WTC11 (cell line): ENCODE results near the genes BICDL2 and C16orf90.

- PRO-cap: no peak
Measured at GRCh38 chr16:3014291-3014986, 1.7 kb downstream of the CLDN9 start.

GRCh38 chr16:3036390-3037360 lies at the start of gene BICDL2:
TSS of gene BICDL2 (minus strand) at chr16:3036944.
- PRO-cap: unidirectional peak, plus-strand start at chr16:3036718; bidirectional peak, plus-strand start at chr16:3037114, minus-strand start at chr16:3036933

DNA sequence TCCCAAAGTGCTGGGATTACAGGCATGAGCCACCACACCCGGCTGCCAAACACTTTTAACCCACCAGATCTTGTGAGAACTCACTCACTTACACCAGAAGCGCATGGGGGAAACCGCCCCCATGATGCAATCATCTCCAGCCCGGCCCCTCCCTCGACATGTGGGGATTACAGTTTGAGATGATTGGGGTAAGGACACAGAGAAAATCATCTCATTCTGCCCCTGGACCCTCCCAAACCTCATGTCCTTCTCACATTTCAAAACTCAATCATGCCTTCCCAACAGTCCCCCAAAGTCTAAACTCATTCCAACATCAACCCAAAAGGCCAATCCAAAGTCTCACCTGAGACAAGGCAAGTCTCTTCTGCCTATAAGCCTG lies 4.6 kb downstream of the IL32 start:
- PRO-cap: no peak

- PRO-cap: no peak
Measured at GRCh38 chr16:3086806-3087796, 12.0 kb downstream of the ZSCAN10 start.

DNA sequence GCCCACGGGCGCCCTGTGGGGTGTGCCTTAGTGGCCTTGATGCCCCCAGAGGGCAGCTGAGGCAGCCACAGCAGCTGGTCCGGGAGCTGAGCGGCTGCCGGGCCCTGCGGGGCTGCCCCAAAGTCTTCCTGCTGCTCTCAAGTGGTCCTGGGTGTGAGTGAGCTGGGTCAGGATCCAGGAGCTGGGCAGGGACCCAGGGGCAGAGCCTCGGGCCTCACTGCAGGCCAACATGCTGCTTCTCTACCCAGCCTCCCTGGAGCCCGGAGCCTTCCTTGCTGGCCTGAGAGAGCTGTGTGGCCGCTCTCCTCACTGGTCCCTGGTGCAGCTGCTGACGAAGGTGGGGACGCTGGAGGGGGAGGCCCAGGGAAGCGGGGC lies 9.7 kb downstream of the ZNF213 start:
- PRO-cap: no peak

DNA sequence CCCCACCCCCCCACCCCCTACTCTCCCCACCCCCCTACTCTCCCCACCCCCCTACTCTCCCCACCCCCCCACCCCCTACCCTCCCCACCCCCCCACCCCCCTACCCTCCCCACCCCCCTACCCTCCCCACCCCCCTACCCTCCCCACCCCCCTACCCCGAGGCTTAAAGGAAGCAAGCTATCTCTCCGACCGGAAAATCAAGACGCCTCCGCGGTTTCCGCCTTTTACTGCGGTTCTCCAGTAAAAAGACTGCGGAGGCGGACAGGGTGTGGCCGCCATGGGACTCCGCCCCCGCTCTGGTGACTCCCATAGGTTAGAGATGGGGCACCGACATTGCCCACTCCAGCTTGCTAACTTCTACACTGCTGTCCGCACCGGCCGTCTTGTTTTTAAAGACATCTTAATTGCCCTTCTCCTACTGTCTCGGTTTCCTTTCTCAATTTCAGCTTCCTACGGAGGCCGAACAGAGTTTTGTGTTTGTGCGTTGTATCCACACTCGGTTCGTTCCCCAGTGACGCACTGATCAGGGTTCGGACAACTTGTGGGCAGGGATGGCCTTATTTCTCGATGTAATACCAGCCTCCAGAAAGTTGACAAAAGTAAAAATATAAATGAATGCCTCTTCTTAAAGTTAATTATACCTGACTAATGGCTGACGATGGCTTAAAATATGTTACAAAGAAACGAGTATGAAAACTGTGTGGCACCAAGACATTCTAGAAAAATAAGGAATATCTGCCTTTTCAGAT lies 994 bp upstream of the ZNF200 start:
- PRO-cap: no peak

- PRO-cap: no peak
Measured at GRCh38 chr16:3259050-3259440, 2.6 kb upstream of the MEFV start.

DNA sequence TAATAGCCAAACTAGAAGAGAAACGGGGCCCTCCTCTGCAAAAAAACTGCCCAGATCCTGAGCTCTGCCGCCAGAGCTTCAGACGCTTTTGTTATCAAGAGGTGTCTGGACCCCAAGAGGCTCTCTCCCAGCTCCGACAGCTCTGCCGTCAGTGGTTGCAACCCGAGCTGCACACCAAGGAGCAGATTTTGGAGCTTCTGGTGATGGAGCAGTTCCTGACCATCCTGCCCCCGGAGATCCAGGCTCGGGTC lies 982 bp downstream of the ZNF174 start:
- PRO-cap: no peak

DNA sequence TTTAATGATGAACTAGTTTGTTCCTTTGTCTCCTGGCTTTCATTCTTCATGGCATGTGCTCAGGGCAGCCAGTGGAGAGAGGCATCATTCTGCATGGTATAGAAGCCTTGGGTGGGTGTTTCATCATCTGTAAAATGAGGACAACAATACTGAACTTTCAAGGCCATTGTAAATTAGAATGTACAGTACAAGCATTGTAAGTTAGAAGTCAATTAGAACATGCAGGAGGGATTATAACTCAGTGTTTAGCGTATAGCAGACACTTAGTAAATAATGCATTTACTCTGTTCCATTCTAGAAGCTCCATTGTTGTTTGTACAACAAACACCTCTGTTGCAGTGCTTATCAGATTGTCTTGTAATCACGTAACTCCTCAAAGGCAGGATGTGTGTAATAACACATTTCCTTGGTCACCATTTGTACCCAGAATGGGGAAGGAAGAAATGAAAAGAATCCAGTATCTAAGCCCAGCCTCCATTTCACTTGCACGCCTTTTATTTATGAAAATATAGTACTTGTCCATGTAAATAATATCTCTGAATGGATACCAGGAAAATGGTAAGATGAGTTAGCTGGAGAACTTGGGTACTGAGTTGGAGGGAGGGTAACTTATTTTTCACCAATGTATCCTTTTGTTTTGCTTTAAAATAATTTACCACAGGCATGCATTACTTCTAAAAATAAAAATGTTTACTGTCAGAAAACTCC lies 7.4 kb downstream of the NAA60 start:
- PRO-cap: no peak

- PRO-cap: bidirectional peak, plus-strand start at chr16:3457646, minus-strand start at chr16:3457668; bidirectional peak, plus-strand start at chr16:3457872, minus-strand start at chr16:3457936
Measured at GRCh38 chr16:3457353-3458466, 14.2 kb downstream of the NAA60 start.

- PRO-cap: no peak
Measured at GRCh38 chr16:3495204-3495758, at the start of gene C16orf90. TSS of gene C16orf90 (minus strand) at chr16:3495489.

DNA sequence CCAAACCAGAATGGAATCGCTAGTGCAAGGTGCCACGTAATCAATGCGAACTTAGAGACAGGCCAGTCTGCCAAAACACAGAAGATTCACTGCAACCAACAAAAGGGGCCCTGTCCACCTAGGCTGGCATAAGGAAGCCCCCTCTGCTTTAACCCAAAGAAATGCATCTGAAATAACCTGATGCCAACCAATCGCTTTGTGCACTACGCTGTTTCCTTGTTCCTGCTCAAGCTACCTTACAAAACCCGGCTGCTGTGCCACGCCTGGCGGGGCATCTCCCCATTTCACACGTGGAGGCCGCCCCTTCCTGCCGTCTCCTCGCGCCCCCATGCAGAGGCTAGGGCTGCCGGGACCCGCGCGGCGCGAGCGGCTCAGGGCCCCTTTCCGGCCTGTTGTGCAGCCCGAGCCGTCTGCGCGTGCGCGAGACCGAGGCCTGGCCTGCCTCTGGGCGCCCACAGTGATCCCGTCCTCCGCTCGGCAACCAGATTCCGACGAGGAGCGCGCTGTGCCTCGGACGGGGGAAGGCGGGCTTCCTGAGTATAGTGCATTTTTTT lies 907 bp upstream of the CLUAP1 start:
- PRO-cap: no peak

DNA sequence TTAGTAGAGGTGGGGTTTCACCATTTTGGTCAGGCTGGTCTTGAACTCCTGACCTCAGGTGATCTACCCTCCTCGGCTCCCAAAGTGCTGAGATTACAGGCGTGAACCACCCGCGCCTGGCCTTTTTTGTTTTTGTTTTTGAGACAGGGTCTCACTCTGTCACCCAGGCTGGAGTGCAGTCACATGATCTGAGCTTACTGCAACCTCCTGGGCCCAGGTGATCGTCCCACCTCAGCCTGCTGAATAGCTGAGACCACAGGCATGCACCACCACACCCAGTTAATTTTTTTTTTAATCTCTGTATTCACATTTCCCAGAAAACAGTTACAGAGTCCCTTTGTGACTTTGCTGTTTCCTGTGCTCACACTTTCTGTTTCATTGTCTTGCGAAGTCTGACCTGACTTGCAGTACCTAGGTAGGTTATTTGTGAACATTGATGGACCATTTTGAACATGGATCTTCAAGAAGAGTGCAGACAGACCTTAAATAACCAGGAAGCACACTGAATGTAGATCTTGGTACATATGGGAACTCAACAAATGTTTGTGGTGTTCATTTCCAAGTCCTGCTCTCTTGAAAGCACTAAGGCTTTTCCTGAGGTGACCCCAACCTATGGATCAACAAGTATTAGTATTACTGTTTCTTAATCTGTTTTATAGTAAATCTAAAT lies 2.8 kb downstream of the CLUAP1 start:
- PRO-cap: no peak

DNA sequence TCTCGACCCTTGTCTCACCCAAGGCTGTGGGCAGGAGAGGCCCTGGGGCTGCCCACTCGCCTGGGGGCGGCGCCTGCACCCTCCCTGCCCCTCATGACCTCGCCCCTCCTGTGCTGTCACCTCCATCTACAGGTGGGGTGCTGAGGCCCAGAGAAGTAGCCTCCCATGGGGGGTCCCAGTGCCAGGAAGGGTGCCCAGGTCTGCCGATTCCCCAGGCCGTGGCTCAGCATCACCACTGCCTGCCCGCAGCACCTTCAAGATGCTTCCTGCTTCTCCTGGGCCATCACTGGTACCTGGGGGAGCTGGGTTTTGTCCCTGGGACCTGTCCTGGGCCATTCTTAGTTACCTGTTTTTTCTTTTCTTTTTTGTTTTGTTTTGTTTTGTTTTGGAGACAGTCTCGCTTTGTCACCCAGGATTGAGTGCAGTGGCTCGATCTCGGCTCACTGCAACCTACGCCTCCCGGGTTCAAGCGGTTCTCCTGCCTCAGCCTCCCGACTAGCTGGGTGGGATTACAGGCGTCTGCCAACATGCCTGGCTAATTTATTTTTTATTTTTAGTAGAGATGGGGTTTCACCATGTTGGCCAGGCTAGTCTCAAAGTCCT lies 807 bp downstream of the NLRC3 start:
- PRO-cap: no peak

DNA sequence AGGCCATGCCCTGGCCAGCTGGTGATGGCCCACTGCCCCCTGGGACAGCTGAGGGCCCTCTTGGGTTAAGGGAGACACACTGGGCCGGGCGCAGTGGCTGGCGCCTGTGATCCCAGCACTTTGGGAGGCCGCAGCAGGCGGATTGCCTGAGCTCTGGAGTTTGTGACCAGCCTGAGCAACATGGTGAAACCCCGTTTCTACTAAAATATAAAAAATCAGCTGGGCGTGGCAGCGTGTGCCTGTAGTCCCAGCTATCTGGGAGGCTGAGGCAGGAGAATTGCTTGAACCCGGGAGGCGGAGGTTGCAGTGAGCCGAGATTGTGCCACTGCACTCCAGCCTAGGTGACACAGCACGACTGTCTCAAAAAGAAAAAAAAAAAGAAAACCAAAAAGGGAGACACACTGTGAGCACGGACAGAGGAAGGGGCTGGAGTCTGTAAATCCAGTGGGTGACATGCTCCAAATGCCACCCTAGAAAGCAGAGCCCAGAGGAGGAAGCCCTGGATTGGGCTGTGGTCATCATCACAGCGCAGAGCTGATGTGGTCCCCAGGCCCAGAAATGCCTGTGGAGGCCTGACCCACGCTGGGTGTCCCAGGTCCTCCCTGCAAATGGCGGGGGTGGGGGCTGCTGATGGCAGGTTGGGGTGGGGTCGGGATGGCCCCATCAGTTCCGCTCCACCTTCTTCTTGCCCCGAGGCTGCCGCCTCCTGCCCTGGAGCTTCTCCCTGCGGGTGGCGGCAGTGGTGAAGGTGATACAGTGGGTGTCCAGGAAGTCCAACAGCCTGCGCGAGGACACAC lies 4.7 kb upstream of the NLRC3 start:
- PRO-cap: no peak

DNA sequence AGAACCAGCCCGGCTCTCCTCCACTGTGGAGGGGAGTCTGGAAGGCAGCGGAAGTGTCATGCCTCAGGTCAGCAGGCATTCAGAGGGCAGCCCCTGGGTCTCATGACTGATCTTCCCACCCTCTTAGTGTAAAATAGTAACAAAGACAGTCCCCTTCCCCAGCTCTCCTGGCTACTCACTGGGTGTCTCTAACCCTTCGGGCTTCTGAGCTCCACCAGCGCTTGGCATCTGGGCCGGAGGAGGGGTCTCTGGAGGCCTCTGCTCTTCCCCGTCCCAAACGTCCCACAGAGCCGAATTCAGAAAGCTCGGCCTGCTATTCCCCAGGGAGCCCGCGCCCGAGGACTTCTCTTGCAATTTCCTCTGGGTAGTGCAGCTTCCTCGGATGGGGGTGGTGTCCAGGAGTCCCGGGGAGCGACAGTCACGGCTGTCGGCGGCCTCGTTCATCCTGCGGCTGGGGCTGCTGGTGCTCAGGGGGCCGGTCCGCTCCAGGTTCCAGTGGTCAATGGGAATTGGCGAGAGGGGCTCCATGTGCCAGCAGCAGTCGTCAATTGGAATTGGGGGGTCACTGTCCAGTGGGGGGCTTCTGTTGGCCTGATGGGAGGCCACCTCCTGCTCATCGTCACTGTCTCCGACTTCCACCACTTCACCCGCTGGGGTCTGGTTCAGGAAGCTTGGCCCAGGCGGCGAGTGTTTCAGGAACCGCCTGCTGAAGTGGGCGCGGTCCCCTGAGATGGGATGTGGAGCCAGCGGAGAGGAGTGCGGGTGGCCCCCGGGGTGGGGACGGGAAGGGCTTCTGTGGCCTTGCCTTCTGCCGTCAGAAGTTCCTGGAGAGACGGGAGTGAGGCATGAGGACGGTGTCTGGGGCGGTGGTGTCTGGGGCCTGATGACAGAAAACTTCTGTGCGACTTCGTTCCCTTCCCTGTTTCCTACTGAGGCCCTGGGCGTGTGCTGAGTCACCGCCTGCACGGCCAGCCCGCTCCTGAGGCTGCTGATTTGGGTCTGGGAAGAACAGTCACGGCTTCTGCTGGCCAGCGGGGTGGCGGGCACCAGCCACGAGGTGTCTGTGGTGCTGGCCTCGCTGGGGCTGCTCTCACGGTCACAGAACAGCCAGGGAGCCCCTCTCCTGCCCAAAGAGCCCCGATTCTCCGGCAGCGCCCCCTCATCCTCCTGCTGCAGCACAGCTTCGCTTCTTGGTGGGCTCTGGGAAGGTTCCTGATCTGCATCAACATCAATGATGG lies 12.0 kb upstream of the NLRC3 start:
- PRO-cap: no peak

GRCh38 chr16:3656492-3656677 lies 1.9 kb downstream of the DNASE1 start:
- PRO-cap: no peak

DNA sequence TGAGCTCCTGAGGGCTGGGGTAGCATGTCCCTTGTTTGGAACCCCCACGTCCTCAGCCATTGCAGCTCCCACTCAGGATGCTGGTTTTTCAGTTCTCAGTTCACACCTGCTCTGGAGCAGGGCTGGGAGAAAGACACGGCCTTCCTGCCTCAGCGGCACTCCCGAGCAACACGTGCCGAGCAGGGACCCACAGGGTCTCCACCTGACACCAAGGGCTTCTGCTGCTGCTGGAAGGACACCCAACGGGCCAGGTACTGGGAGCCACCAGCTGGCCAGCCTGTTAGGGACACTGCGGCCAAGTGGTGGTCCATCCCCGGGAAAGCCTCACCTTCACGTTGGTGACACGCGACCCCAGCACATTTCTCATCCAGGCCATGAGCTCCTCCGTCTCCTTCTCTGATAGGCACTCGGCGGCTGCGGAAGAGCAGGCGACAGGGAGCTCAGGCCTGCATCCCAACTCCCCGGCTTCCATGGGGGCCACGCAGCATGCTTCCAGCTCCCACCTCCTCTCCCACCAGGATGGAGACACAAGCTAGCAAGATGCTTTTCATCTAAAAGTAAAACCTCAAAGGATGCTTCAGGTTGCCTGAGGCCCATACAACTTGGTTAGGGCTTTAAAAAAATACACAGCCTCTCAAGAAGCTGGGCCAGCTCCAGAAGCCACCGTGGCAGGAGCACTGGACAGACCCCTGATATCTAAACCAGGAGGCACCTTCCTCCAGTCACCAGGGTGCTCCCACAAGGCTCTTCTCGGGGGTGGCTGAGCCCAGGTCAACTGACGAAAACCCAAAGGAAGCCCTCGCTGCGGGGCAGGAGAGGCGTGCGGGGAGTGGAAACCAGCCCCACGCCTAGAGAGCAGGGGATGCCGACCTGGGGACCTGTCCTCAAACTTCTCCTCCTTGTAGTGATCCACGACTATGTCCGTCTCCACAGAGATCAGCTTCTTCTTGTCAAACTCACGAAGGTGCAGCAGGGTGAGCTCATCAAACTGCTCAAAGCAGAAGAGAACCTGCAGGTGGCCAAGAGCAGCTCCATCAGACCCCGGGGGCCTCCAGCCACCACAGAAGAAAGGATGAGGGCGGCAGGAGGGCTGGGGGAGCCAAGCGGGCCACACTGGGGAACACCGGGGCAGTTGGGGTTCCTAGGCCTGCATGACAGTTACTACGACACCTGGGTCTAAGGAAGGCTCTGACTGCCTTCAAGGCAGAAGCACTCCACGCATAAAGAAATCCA lies 8.5 kb downstream of the DNASE1 start:
- PRO-cap: no peak

- PRO-cap: no peak
Measured at GRCh38 chr16:3664046-3665247, 10.0 kb downstream of the DNASE1 start.

GRCh38 chr16:3675539-3676038 lies 21.1 kb downstream of the DNASE1 start:
- PRO-cap: no peak